Cardiac fibroblast (primary cell): ENCODE results near the gene STC2.

DNA sequence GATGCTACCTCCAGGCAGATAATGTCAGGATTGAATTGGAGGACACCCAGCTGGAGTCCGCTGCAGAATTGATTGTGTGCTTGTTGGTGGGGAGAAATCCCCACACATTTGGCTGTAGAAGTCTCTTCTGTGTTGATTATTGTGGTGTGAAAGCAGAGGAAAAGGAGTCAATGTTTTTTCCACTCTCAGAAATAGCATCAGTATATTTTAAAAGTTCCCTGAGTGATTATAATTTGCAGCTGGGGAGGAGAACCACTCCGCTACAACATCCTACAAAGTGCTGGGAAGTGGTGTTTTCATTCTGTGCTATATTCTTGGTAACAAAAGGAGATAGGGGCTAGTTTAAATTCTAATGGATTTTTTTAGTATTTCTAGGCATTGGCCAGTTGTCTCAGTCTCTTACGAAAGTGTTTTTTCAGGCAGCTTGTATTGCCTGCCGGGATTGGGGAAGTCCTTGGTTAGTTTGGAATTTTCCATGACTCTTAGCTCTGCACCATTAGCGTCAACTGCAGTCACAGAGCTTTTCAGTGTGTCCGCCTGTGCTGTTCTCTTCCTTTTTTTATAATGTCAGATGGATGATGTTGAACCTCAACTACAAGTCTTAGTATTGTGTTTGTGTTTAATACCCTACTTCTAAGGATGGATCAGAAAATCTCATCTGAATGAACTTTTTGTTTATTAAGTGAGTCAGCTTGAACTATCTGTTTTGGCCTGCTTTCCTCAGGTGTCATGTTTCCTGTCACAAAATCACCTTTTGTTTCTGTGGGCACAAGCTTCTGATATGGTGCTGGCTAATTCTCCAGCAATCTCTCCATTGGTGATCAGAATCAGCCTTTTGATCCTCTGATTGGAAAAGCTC, 32.9 kb downstream of the ATP6V0E1 start:
- RRBS: no CpG with 5 or more reads among the region's 6 CpGs

DNA sequence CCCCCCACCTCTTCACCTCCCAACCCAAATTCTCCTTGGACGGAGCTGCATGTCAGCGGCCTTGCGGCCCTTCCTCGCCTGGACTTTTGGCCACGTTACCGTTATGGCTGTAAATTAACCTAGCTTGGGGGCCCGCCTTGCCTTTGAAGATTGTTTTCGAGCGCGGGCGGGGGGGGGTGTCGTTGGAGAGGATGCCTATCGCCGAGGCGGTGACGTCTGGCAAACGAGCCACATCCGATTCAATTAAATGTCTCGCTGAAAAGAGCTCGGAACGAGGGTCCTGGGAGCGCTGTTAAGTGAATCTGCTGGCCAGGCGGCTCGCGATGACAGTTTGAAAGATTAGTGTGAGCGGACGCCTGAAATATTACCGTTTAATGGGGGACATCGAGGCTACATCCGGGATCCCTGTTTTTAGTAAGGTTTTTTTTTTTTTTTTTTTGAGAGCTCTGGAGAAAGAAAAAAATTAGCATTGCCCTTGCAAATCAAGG, 2.2 kb upstream of the NKX2-5 start:
- RRBS: no CpG with 5 or more reads among the region's 30 CpGs

- RRBS: no CpG with 5 or more reads among the region's 35 CpGs
Observed at GRCh38 chr5:173293794-173294549, 34.2 kb downstream of the STC2 start.

DNA sequence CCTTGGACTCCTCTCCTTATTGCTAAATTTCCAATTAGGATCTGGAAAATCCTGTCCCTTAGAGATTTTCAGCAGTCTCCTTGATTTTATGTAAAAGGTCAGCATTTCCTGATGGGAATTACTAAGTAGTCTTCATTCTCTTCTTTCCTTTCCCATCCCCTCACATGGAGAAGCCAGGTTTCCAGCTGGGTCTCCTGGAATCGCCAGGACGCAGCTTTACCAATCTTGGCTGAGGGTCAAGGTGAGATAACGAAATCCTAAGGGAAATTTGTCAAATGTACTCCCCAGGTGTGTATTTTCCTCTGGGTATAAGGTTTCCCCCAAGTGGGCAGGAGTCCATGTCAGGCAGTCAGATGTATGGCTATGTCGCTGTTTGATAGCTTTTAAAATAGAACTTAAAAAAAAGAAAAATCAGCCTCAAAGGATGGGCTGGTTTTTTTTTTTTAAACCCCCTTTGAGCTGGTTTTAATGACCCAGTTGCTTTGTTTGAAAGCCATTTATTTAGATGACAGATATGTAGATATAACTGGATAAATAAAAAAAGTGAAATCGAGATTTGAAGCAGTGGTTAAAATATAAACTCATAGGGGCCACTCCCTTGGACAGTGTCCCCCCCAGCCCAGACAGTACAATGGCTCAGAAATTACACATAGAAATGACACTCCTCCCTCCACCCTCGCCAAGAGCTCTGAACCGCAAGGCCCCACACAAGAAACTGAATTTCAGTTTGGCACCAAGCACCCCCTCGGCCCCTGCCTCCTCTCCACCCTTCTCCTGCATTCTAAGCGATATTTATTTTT, 11.4 kb downstream of the STC2 start:
- RRBS: no CpG with 5 or more reads among the region's 9 CpGs

GRCh38 chr5:173327973-173329000, at the start of gene STC2:
TSS of gene STC2 (minus strand) at chr5:173328414.
- RRBS: 2% methylated on average over 32 of the region's 71 CpGs

GRCh38 chr5:173420029-173420582, 91.9 kb upstream of the STC2 start:
- RRBS: no CpG with 5 or more reads among the region's 14 CpGs

DNA sequence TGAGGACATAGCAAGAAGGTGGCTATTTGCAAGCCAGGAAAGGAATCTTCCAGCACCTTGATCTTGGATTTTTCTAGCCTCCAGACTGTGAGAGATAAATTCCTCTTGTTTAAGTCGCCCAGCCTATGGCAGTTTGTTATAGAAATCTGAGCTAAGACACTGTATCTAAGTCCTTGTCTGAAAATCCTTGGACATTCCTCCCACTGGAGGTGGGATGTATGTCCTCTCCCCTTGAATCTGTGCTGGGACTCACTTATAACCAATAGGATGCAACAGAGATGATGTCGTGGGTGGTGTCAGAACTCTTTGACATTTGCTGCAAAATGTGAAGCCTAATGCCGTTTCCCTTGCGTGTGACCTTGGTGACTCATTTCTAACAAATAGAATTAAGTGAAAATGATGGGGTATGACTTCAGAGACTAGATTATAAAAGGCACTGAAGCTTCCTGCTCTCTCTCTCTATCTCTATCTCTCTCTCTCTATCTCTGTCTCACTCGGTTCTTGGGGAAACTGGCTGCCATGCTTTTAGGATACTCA, 126.0 kb upstream of the STC2 start:
- RRBS: no CpG with 5 or more reads among the region's 5 CpGs

DNA sequence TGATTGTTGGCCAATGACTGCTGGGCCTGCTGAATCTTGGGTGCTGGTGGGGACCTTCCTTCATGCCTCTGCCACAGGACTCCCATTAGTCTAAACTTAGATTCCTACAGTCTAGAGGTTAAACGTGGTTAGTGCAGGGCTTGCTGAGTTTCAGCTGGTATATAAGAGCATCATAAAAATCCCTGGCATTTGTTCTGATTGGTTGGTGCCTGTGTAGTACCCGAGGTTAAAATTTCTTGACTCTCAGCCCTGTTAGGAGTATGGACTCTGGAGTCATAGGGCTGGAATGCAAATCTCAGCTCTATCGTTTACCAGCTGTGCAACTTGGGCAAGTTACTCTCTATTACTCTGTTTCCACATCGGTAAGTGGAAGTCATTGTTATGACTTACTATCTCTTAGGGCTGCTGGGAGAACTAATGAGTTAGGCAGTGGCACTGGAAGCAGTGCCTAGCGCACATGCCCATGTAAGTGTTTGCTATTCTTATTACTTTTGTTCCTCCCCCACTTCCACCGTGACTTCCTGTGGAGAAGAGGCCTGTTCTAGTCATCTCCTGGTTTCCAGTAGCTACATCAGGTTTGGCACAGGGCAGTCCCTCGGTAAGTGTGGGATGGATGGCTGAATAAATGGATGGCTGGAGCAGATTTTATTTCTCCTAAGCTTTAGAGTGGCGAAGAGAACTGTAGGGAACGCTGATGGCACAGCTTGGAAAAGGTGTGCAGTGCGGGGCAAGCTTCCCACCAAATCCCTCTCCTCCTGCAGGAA, 141.5 kb downstream of the BOD1 start:
- RRBS: no CpG with 5 or more reads among the region's 10 CpGs

- RRBS: no CpG with 5 or more reads among the region's 11 CpGs
Observed at GRCh38 chr5:173498378-173498840, 118.0 kb downstream of the BOD1 start.

GRCh38 chr5:173501018-173501646, 115.3 kb downstream of the BOD1 start:
- RRBS: 96% methylated on average over 3 of the region's 13 CpGs

DNA sequence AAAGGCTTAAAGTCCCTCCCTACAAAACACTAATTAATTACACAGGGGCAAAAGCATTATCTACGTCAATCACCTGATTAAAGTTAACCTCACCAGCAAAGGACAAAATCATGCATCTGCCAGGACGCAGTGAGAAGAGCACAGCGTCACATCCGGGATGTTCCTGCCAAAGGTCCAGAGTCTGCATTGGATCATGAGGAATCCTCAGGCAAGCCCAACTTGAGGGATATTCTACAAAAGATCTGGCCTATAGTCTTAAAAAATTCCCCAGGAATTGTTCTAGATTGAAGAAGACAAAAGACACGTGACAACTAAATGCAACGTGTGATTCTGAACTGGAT, 15.7 kb downstream of the BOD1 start:
- RRBS: no CpG with 5 or more reads among the region's 6 CpGs

DNA sequence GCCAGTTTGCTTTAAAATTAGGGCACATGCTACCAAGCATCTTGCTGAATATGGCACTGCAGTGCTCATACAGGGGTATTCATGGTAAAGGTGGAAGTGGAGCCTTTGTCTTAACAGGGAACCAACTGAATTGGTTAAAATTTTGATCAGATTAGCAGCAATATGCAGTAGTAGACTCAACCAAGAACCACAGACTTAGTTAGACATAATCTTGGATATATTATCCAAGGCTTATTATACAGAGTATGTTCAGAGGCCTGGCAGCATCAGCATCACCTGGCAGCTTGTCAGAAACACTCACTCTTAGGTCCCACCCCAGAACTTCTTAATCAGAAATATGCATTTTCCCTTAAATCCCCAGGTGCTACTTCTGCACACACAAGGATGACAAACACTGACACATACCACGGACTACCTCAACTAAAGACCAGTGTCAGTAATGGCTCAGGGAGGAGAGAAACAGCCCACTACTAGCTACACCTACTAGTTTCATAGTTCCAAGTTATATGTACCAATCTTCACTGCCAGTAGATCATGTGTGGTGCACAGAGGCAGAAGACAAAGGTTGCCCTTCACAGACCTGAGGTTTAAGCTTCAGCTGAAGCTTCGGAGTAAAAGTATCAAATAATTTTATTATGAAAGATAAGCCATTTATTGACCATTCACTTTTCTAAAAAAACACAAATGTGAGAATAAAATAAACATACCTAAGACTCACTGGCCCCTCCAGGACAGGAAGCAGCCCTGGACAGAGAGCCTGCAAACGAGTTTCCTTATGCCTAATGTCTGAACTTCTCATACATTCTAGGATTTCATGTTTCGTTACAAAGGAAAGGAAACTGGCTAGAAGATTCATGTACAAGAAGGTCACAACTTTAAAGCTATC, 9.3 kb downstream of the BOD1 start:
- RRBS: no CpG with 5 or more reads among the region's 4 CpGs

- RRBS: no CpG with 5 or more reads among the region's 28 CpGs
Observed at GRCh38 chr5:173670724-173671816, 54.6 kb upstream of the BOD1 start.

DNA sequence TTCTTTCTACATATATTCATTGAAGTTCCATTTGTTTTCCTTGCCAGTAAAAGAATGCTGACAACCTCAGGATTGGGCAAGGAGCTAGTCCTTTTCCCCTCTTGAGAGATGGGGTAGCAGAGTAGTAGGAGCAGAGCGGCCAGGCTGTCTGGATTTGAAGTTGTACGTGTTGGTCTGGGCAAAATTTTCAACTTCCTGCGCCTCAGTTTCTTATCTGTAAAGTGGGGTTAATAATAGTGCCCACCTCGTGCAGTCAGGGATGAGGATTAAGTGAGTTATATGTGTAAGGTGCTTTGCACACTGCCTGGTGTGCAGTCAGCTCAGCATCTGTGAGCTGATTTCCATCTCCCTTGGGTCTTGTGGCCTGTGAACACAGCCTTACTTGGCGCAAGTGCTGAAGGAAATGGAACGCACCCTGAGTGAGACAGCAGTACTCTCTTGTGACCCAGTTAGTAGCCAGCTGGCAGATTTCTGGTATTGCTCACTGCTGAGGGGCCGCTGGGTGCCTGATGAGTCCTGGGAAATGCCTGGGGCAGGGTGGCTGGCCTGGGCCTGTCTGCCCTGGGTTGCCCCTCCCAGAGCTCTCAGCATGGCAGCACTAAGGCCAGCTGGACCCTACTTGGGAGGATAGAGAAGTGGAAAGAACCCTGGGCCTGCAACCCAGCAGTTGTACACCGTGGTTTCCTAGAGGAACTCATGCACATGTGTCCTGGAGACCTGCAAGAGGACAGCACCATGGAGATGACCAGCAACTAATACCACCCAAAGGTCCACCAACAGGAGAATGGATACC, 90.9 kb upstream of the BOD1 start:
- RRBS: no CpG with 5 or more reads among the region's 8 CpGs

DNA sequence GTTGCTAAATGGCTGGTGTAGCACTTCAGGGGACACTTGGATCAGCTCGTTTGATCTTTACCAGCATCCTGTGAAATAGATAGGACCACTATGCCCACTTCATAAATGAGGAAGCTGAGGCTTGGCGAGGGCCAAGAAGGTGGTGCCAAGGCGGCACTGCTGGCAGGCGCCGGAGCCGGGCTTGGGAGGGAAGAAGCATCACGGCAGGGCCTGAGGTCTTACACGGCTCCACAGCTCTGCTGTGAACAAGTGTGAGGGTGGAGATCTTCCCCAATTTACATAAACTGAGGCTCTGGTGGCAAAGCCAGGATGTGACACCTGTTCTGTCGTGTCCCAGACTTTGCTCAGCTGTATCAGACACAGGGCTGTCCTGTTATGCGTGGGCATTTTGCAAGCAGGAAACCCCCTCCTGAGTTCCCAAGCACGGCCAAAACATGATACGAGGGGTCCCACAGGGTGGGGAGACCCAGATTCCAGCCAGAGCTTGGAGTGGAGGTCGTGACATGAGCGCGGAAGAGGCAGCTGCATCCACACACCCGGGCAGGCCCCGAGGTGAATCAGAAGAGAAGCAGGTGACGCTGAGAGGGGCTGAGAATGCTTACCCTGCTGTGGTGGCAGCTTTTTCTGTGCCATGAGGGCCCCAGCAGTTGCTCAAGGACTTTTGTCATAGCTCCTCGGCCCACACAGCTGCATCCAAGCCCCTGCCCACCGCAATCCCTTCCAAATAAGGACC, 117.5 kb upstream of the BOD1 start:
- RRBS: no CpG with 5 or more reads among the region's 20 CpGs

GRCh38 chr5:173778772-173779279, 109.3 kb upstream of the CPEB4 start:
- RRBS: no CpG with 5 or more reads among the region's 5 CpGs

GRCh38 chr5:173795394-173796065, 92.6 kb upstream of the CPEB4 start:
- RRBS: no CpG with 5 or more reads among the region's 2 CpGs

- RRBS: no CpG with 5 or more reads among the region's 5 CpGs
Observed at GRCh38 chr5:173822383-173822772, 65.8 kb upstream of the CPEB4 start.

GRCh38 chr5:173887459-173888202, 518 bp upstream of the CPEB4 start:
- RRBS: no CpG with 5 or more reads among the region's 36 CpGs

- RRBS: no CpG with 5 or more reads among the region's 7 CpGs
Observed at GRCh38 chr5:173895619-173896423, 7.7 kb downstream of the CPEB4 start.